PFSK-1 (cell line): ENCODE results near the genes RPL37 and CARD6.

- RRBS = no CpG with 5 or more reads among the region's 5 CpGs
These were observed 219.4 kb downstream of the GDNF start for GRCh38 chr5:37620266-37620941.

DNA sequence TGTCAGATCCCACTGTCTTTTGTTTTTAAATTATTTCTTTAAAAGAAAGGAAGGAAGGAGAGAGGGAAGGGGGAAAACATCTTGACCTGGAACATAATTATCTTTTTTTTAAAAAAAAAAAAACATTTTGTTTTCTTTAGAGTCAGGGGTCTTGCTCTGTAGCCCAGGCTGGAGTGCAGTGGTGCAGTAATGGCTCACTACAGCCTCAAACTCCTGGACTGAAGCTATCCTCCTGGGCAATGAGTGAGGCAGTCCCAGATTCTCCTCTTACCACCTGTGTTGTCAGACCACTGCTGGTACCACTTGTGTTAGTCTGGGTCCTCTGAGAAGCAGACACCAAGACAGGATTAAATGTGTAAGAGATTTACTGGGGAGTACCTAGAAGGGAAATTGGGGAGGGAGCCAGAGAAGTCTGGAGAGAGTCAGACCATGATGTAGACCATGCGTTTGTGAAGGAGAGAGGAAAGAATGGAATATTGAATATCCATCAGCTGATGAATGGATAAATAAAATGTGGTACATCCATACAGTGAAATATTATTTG lies 170.5 kb downstream of the GDNF start:
- RRBS = no CpG with 5 or more reads among the region's 1 CpG

DNA sequence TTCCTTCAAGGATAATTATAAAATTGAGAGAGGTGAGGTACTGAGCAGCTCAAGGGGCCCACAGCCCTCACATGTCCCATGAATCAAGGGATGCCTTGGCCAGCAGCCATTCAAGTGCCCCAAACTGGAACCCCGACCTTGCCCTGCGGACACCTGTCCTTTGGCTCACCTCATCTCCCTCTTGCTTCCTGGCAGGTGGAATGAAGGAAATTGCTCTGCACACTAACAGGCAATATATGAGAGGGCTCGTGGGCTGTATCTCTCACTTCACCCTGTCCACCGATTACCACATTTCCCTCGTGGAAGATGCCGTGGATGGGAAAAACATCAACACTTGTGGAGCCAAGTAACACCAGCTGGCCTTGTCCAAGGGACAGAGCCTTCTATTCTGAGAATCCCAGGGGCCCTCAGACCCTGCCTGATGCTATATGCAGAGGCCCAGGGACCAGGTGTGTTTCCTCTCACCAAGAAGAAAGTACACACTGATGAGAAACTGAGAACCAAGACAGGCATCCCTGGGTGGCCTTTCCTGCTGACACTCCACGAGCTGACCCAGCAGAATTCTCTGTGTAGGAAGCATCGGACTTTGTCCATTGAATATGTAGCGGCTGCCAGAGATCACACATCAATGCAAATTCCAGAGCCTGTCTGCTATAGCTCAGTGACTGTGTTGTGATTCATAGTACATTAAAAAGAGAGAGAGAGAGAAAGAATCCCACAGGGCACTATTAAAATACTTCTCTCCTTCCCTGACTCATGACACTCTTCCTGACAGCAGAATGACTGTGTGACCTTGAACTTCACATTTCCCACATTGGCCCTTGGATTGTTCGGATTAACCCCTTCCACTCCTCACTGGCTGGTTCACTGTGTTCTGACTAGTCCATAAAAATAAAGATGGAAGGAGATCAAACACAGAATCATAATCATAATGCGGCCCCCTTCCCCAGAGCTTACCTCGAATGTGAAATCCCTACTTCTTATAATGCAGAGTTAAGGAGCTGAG lies 92.5 kb downstream of the LIFR start:
- RRBS = no CpG with 5 or more reads among the region's 12 CpGs

- RRBS = no CpG with 5 or more reads among the region's 6 CpGs
These were observed 3.5 kb downstream of the LIFR start for GRCh38 chr5:38552718-38553544.

- RRBS = no CpG with 5 or more reads among the region's 3 CpGs
These were observed 44.9 kb upstream of the LIFR start for GRCh38 chr5:38601437-38601736.

GRCh38 chr5:38925394-38925929 lies 79.7 kb downstream of the OSMR start:
- RRBS = no CpG with 5 or more reads among the region's 1 CpG

DNA sequence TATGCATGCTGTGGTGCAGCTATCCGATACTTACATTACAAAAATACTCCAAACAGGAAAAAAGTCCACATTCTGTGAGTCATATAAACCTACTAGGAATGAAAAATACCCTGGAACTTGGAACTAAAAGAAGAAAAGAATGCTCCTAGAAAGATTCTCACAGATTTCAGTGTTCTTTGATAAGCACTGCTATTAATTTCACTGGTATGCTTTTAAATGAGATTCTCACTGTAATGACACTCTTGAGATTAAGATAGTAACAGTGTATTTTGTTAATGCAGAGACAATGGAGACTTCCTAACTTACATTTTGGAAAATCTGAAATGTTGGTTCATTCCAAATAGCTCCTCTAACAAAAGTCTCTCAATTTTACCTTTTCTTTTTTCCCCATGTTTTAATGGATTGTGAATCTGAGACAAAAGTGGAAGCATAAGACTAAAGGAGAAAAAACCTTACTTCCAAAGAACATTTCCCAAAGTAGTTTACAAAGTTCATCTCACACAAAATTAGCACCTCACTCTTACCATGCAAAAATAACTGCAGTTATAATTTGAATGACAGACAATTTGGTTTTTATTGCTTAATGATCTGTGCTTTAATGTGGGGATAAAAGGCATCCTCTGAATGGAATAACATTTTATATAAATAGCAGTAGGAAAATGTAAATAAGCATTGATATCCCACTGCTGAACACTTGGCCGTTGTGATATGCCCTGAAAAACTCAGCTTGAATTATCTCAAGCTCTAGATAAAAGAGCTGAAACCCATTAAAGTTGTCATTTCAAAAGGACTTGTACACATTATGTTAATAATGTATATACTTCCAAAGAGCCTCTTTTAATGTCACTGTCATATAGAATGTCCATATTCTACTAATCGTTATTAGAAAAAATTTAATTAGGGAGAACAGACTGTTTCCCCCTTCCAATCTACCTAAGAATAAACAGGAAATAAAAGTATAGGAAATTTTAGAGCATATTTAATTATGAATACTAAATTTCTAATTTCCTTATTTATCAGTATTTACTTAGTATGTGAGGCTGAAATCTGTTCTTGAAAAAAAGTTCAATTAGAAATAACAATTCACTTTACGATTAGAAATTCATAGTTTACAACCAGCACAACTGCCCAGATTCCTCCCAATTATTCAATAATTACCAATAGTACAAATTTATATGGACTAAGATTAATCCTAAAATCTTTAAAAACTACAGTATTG lies 93.1 kb downstream of the OSMR start:
- RRBS = no CpG with 5 or more reads among the region's 4 CpGs

DNA sequence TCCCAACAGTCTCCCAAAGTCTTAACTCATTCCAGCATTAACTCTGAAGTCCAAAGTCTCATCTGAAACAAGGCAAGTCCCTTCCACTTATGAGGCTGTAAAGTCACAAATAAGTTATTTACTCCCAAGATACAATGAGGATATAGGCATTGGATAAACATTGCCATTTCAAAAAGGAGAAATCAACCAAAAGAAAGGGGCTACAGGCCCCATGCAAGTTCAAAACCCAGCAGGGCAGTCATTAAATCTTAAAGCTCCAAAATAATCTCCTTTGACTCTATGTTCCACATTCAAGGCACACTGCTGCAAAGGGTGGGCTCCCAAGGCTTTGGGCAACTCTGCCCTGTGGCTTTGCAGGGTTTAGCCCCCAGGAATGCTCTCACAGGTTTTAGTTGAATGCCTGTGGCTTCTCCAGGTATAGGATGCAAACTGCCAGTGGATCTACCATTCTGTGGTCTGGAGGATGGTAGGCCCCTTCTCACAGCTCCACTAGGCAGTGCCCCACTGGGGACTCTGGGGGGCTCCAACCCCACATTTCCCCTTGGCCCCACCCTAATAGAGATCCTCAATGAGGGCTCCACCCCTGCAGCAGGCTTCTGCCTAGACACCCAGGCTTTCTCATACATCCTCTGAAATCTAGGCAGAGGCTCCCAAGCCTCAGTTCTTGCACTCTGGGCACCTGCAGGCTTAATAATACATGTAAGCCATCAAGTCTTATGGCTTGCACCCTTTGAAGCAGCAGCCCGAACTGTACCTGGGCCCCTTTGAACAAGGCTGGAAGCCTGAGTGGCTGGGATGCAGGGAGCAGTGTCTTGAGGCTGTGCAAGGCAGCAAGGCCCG lies 8.5 kb downstream of the RICTOR start:
- RRBS = no CpG with 5 or more reads among the region's 2 CpGs

- RRBS = no CpG with 5 or more reads among the region's 1 CpG
These were observed 25.0 kb upstream of the RICTOR start for GRCh38 chr5:39099326-39099537.

DNA sequence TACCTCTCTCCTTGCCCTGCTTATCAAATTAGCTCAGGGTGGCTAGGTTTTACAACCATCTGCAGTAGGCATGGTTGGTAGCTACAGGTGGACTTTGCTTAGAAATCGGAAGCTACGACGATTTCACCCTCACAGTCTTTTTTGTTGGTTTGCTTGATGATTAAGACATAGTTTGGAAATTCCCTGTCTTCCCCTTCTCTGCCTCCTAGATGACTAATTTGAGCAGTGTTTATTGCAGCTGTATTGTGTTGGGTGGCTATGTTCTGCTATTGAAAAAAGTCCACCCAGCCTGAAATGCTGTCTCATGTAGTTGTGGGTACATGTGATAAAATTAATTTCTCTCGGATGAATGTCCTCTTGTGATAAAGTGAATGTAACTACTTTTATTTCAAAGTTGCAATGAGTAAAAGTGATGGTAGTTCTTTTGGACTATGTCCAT lies 37.2 kb upstream of the FYB1 start:
- RRBS = no CpG with 5 or more reads among the region's 4 CpGs

- RRBS = no CpG with 5 or more reads among the region's 1 CpG
These were observed 274.7 kb upstream of the PTGER4 start for GRCh38 chr5:40404981-40405530.

- RRBS = no CpG with 5 or more reads among the region's 8 CpGs
These were observed 273.0 kb upstream of the PTGER4 start for GRCh38 chr5:40406405-40407358.

GRCh38 chr5:40409997-40410991 lies 269.4 kb upstream of the PTGER4 start:
- RRBS = no CpG with 5 or more reads among the region's 11 CpGs

DNA sequence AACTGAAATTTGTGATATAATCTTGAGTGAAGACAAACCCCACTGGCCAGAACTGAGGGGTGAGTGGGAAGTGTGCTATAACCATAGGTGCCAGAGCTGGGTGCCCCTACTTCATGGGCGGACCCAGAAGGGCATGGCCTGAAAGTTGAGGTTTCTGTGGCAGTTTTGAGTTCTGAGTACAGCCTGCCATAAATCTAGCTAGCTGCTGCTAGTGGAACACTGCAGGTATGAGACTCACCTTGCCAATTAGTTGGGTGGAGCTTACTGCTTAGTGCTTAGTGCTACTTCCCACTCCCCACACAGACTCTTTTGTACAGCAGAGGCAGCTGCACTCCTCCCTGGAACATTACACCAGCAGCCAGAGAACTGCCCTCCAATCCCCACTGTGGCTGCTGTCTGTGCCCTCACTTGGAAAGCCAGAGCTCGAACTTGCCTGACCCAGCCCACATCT lies 27.2 kb upstream of the PTGER4 start:
- RRBS = no CpG with 5 or more reads among the region's 2 CpGs

- RRBS = 65% methylated on average over 2 of the region's 30 CpGs
These were observed 1.0 kb downstream of the PTGER4 start for GRCh38 chr5:40680665-40681243.

- RRBS = no CpG with 5 or more reads among the region's 3 CpGs
These were observed 9.8 kb downstream of the PTGER4 start for GRCh38 chr5:40689461-40689874.

DNA sequence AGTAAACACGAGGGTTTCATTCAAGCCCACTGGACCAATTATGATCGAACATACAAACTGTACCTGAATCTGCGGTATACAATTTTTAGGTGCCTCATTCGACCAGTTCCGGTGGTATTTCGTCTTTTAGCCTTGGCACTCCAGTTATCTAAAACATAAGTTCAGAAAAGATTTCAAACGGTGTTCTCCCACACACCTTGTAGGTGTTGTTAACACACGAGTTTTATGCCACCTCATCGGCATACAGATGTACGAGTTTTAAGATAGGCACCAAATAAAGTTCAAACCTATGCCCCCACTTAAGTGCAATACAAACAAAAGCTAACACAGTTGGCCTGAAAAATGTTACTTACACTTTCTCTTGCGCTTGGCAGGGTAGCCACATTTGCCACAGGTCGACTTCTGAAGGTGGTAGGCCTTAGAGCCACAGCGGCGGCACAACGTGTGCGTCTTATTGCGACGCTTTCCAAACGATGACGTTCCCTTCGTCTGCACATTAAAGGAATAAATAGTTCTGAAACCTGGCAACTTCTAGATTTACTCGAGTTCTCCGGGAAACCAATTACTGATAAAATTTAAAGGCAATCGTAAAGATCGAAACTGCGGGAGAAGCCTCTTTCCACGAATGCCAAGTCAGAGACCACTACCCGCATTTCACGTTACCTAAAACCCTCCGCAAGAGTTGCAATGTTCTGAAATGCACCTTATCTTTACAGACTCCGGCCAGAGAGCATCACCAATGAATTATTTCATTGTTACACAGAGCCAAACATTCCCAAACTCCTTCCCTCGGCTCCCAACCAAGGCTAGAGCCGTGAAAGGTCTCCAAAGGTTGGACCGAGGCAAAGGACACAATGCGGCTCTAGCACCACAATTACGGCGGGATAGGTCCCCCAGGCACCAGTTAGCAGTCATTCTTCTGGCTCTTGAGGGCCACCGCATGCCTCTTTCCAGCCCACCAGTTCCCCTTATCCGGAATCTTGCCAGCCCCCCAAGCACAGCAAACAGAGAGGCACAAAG lies 594 bp downstream of the RPL37 start:
- RRBS = 14% methylated on average over 1 of the region's 39 CpGs

- RRBS = 7% methylated on average over 6 of the region's 53 CpGs
These were observed at the start of gene RPL37 for GRCh38 chr5:40835138-40835909. TSS of gene RPL37 (minus strand) at chr5:40835222.

GRCh38 chr5:40841001-40841896 lies at the start of gene CARD6:
TSS of gene CARD6 (plus strand) at chr5:40841367.
- RRBS = no CpG with 5 or more reads among the region's 10 CpGs